ENCODE results near the genes BIRC3, MMP20 and MMP12.

DNA sequence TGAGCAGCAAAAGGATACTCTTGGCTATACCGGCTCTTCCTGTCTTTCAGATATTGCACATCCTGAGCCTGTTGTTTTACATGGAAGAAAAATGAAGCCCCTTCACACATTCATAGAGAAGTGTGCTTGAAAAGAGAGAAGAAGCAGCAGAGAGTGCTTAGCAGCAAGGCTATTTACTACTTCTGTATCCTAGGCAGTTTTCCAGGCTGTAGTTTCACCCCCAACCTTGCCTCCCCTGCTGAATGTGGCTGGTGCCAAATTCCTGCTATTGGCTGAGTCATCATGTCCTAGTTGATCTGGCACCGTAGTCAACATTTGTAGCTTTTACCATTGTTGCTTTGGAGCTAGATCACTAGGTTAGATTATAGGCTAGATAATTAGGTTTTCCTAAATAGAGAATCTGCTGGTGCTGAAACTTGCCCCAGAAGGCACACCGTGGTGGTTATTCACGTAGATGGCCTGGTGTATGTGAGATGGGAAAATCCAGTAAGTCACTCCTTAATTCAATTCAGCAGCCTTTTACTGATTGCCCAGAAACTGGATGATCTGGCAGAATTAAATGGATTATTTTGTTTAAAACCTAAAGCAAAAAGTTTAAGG, 32.7 kb downstream of the ARHGAP42 start:
- RRBS, result no CpG with 5 or more reads among the region's 4 CpGs

GRCh38 chr11:100831819-100832087, 144.7 kb downstream of the ARHGAP42 start:
- RRBS, result no CpG with 5 or more reads among the region's 3 CpGs

GRCh38 chr11:100930112-100930579, 199.5 kb downstream of the PGR start:
- RRBS, result no CpG with 5 or more reads among the region's 4 CpGs

DNA sequence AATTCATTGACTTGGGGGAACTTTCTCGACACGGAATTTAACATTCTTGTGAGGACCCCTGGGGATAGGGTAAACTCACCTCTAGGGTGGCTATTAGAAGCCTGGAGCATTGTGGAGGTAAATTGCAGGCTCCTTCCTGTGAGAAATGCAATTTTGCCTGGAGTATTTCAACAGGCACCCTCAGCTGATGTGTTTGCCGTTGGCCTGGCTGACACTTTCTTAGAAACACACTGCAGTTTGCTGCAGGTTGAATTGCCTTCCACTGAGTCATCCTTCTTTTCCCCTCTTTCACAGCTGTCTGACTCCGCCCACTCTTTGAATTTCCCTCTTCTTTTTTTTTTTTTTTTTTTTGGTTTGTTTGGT, 152.8 kb downstream of the TRPC6 start:
- RRBS, result no CpG with 5 or more reads among the region's 4 CpGs

DNA sequence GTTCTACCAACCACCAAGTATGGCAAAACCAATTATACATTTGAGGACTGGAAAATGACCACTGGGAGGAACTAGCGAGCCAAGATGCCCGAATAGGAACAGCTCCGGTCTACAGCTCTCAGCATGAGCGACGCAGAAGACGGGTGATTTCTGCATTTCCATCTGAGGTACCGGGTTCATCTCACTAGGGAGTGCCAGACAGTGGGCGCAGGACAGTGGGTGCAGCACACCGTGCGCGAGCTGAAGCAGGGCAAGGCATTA, 62.5 kb upstream of the CEP126 start:
- RRBS, result no CpG with 5 or more reads among the region's 11 CpGs

DNA sequence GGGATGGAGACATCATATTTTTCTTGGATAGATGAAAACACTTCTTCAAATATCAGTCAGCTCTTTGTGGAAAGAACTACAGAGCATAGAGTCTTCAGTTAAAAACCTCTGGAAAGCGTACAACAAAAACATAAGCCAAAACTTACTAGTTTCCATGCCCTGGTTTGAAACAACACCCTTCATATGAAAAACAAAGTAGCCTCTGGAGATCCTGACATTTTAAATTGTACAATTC, 7.0 kb upstream of the CEP126 start:
- RRBS, result no CpG with 5 or more reads among the region's 1 CpG

GRCh38 chr11:102229659-102230359, 87.5 kb upstream of the BIRC3 start:
- RRBS, result no CpG with 5 or more reads among the region's 3 CpGs

GRCh38 chr11:102276858-102277235, 40.4 kb upstream of the BIRC3 start:
- RRBS, result no CpG with 5 or more reads among the region's 6 CpGs

DNA sequence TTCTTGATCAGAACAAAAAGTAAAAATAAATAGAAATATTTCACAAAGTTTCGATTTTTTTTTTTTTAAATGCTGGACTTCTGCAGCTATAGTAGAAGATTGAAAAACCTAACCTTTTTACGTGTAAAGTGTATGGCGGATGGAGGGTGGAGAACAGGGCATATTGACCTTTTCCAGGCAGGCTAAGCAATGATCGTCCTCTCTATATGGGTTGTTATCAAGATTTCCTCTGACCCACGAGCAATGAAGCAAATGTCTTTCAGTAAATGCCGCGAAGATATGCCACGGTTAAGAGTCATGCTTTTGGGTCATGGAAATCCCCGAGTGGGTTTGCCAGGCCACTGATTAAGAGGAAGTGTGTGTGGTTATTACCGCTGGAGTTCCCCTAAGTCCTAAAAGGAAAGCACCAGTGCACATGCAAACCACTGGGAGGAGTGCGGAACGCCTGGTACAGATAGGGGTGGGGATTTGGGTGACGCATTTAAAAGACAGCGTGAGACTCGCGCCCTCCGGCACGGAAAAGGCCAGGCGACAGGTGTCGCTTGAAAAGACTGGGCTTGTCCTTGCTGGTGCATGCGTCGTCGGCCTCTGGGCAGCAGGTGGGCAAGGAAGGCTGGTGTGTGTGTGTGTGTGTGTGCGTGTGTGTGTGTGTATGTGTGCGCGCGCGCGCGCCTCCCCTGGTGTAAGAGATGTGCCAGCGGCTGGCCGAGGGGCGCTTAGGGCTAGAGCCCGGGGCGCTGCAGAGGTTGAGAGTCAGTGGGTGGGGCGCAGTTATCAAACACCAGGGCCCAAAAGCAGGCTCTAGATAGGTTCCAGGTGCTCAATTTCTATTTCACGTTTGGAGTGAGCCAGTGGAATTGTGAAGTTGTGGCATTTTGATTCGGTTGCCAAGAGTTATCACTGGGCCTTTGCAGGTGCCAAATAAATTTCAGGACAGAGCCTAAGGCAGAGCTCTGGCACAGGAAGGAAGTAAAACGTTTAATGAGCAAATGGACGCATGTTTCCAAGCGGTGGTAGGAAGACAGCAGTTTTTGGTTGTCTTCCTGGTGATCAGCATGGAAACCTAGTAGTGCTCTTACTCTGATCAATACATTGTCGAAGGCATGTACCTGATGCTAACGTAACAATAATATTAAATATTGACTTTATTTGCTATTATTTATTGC, at the start of gene BIRC3:
Gene BIRC3, plus strand, starts transcription at position 512 of the 1,166 bp plus-strand sequence.
- RRBS, result no CpG with 5 or more reads among the region's 43 CpGs

DNA sequence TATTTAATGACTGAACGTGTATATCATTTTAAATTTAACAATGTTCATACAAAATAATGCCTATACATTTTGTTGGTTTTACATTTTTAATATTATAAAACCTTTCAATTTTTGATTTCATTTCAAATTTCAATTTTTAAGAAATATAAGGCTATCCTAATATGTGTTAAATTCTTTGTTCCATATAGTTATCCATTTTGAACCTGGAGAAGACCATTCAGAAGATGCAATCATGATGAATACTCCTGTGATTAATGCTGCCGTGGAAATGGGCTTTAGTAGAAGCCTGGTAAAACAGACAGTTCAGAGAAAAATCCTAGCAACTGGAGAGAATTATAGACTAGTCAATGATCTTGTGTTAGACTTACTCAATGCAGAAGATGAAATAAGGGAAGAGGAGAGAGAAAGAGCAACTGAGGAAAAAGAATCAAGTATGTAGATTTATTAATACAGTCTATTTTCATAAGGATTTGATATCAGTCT, 13.6 kb downstream of the BIRC3 start:
- RRBS, result no CpG with 5 or more reads among the region's 2 CpGs

DNA sequence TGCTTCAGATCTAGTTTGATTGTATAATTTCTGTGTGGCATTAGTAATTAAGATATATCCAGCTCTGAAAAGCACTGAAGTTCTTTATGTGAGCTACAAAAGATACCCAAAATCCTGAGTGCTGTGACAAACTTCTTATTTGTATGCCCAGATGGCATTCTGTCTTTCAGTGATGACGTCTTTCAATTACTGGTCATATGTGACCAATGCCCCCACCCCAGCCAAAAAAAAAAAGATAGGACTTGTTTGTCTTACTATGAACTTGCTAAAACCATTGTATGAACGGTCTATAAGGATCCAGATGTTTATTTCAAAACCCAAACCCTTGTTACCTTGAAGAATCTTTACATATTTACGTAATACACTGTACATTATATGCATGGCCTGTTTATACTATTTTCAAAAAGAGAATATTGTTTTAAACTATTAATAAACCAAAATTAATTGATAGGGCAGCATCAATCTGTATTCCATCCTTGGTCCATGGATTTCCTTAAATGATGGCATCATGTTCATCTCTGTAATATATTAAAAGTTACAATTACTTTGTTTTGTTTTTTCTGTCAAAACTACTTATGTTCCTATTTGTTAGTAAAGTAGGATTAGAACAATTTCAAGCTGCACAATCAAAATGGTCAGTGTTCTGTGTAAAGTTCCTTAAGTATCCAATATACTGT, 51.5 kb downstream of the BIRC2 start:
- RRBS, result no CpG with 5 or more reads among the region's 3 CpGs

- RRBS, result no CpG with 5 or more reads among the region's 5 CpGs
Observed at GRCh38 chr11:102411181-102411497, 41.4 kb downstream of the TMEM123 start.

GRCh38 chr11:102451588-102452468, 737 bp downstream of the TMEM123 start:
- RRBS, result 2% methylated on average over 20 of the region's 55 CpGs

DNA sequence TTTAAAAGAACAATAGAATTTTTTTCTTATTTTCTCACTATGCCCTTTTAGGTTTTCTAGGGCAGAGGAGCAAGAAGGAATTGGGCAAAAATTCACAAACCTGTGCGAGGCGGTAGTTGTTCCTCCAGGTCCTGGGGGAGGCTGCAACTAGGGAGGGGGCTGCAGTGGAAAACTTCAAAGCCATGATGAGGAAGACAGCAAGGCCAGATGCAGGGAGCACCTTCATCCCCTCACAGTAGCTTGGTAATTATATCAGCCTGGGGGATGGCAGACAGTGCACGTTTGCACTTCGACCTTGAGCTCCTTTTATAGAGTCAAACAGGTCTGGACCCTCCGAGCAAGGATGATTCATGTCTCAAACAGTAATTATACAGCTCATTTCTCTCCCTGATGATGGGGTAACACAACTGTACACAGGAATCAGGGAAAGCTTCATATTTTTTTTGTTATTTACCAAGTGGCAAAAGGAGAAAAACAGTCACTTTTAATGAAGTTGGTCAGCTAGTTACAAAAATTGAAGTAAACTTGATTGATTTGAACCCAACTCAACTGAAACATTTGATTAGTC, at the start of gene MMP20:
Gene MMP20, minus strand, starts transcription at position 239 of the 568 bp plus-strand sequence.
- RRBS, result no CpG with 5 or more reads among the region's 5 CpGs

DNA sequence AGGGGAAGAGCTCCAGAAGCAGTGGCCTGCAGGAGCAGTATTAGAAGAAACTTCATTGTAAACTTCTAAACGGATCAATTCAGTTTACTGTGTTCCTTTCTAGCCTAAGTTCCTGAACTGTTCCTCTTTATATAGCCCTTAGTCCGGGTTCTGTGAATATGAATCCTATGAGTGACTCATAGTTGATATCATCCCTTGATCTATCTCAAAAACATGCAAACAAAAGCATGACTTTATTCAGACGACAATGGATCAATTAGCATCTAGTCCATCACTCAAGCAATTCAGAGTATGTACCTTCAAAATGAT, at the start of gene MMP12:
Gene MMP12, minus strand, starts transcription at position 101 of the 309 bp plus-strand sequence.
- RRBS, result no CpG with 5 or more reads among the region's 3 CpGs

- RRBS, result no CpG with 5 or more reads among the region's 3 CpGs
Observed at GRCh38 chr11:103056203-103056728, 35.7 kb downstream of the DCUN1D5 start.

DNA sequence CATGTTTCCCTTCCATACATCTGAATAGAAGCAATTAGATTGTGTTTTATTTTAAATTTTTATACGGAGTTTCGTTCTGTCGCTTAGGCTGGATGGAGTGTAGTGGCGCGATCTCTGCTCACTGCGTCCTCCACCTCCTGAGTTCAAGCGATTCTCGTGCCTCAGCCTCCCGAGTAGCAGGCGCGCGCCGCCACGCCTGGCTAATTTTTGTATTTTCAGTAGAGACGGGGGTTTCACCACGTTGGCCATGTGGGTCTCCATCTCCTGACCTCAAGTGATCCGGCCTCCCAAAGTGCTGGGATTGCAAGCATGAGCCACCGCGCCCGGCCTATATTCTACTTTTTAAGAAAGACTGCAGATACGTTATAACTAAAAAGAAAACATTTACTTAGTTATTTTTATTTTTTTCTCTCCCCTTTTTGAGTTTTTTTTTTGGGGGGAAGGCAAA, 781 bp downstream of the DYNC2H1 start:
- RRBS, result no CpG with 5 or more reads among the region's 21 CpGs

GRCh38 chr11:103851157-103851905, 185.1 kb upstream of the DDI1 start:
- RRBS, result no CpG with 5 or more reads among the region's 5 CpGs

DNA sequence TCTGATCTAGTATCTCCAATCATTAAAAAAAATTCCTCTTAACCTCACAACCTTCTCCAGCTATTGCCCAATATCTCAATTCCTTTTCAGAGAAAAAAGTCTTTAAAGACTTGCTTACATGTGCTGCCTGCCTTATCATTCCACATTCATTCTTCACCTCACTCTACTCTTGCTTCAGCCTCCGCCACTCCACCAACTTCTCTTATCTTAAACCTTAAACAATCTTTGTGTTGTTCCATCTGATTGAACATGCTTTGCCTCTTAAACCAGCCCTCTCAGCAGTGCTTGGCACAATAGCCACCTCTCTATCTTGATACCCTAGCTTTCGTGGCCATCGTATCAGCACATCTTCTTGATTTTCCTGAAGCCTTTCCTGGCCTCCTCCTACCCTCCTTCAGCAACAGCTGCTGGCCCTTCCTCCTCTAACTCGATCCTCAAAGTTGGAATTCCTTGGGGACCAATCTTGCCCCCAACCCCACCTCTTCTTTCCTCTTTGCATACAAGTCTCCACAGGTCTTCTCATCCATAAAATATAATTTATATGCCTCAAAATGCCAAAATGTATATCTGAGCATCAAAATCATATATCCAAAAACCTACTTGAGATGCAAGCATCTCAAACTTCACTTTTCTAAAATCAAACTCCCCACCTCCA, 57.5 kb downstream of the DDI1 start:
- RRBS, result no CpG with 5 or more reads among the region's 4 CpGs

GRCh38 chr11:104897828-104899067, 70.1 kb downstream of the CASP4 start:
- RRBS, result no CpG with 5 or more reads among the region's 11 CpGs

All from foreskin fibroblast (primary cell).